ENCODE measurements around the gene ZNF780A.

- PRO-cap = no peak
Measured at GRCh38 chr19:39943991-39944655, 26.8 kb upstream of the PSMC4 start.

GRCh38 chr19:39953446-39953911 is 17.5 kb upstream of the PSMC4 start:
- PRO-cap = no peak

GRCh38 chr19:39983168-39984468 is 12.7 kb downstream of the PSMC4 start:
- PRO-cap = no peak

- PRO-cap = no peak
Measured at GRCh38 chr19:39997191-39997609, 340 bp downstream of the ZNF546 start.

- PRO-cap = bidirectional peak, plus-strand start at chr19:40090990, minus-strand start at chr19:40090913
Measured at GRCh38 chr19:40089910-40091271, at the start of gene ZNF780A. Gene ZNF780A (minus strand): TSS chr19:40090943.

- PRO-cap = no peak
Measured at GRCh38 chr19:40229192-40230125, 3.0 kb upstream of the CCNP start.

DNA sequence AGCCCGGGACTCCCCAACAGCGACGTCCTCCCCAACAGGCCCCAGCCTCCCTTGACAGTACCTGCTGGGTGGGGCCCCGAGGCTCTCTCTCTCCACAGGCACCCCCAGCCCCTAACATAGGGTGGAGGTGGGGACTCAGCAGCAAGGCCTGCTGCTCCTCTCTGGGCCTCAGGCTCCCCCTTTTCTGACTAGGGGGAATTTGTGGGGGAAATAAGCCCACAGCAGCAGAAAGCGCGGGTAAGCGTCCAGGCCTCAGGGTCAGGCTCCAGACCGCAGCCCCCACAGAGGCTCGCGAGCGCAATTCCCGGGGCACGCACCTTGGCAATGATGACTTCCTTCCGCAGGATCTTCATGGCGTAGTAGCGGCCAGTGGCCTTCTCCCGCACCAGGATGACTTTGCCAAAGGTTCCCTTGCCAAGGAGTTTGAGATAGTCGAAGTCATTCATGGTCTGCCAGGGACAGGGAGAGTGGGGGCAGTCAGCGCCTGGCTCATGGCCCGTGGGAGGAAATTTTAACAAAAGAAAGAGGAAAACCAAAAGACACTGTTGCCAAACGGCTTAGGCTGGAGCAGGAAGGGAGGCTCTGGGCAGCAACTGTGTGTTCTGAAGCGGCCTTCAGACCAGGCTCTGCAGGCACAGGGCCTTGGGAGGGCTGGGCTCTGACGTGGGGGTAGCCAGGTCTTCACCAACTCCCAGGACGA is 15.3 kb upstream of the CCNP start:
- PRO-cap = no peak

- PRO-cap = unidirectional peak, minus-strand start at chr19:40284949; unidirectional peak, minus-strand start at chr19:40284973
Measured at GRCh38 chr19:40284194-40285002, 747 bp downstream of the AKT2 start.

DNA sequence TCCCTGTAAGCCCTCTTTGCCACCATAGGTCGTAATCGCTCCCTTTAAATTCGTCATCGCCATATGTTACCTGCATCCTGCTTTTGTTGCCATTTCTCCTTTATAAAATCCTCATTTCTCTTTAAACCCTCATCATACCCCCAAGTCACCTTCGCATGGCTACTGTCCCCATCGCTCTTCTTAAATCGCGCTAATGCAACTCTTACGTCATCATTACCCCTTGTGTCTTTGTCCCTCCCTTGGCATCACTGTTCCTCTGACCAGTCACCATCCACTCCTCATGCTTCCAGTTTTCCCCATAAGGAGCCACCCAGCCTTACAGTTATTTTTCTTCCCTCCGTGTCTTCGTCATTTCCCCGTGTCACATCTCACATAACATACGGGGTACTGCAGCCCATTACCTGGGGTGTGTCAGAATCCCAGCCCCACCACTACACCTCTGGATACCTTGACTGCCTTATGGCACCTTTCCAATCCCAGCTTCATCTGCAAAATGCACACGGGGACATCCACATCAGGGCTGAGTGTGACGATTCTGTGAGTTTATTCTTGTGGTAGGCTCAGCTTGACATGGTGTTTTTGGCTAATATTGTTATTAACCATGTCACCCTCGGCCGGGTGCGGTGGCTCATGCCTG is 688 bp downstream of the PLD3 start:
- PRO-cap = no peak

GRCh38 chr19:40410002-40410285 is 3.2 kb downstream of the PRX start:
- PRO-cap = no peak

GRCh38 chr19:40423366-40423713 is 2.5 kb downstream of the SERTAD1 start:
- PRO-cap = no peak

DNA sequence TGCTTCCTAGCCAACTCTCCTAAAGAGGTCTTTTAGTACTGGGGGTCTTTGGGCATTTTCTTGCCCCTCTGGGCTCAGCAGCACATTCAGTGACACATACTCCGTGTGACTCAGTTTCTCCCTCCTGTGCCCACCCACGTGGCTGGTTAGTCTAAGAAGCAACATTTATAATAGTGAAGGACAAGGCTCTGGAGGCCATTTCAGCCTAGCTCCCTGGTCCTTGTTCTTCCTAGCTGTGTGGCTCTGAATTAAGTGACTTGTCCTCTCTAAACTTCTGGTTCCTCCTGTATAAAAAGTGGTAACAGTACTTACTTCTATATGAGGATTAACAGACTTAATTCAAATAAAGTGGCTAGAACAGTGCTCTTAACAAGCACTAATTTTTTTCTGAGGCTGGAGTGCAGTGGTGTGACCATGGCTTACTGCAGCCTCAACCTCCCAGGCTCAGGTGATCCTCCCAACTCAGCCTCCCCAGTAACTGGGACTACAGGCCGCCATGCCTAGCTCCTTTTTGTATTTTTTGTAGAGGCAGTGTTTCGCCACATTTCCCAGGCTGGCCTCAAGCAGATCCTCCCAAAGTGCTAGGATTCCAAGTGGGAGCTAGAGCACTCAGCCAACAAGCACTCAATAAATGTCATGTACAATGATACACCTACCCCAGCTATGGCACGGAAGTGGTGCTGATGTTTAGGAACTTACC is 3.9 kb downstream of the SERTAD3 start:
- PRO-cap = no peak

- PRO-cap = no peak
Measured at GRCh38 chr19:40512650-40513130, 45.9 kb downstream of the SPTBN4 start.

DNA sequence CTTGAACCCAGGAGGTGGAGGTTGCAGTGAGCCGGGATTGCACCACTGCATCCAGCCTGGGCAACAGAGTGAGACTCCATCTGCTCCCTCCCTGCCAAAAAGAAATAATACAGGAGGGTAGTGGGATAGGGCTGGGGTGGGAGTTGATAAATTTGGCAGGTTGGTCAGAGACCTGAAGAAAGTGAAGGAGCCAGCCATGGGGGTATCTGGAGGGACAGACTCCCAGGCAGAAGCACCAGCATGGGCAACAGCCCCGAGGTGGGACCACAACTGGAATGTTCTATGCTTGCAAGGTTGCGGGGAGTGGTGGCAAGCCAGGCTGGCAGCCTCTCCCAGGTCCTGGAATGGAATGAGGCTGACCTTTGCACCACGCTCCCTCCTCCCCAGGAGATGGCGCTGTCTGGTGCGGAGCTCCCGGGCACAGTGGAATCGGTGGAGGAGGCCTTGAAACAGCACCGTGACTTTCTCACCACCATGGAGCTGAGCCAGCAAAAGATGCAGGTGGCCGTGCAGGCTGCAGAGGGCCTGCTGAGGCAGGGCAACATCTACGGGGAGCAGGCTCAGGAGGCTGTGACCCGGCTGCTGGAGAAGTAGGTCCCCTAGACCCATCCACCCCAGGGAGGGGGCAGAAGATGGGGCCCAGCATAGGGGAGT is 53.5 kb upstream of the SHKBP1 start:
- PRO-cap = no peak

- PRO-cap = no peak
Measured at GRCh38 chr19:40554003-40554575, 22.6 kb upstream of the SHKBP1 start.

GRCh38 chr19:40578104-40578898 is 1.6 kb downstream of the SHKBP1 start:
- PRO-cap = no peak

DNA sequence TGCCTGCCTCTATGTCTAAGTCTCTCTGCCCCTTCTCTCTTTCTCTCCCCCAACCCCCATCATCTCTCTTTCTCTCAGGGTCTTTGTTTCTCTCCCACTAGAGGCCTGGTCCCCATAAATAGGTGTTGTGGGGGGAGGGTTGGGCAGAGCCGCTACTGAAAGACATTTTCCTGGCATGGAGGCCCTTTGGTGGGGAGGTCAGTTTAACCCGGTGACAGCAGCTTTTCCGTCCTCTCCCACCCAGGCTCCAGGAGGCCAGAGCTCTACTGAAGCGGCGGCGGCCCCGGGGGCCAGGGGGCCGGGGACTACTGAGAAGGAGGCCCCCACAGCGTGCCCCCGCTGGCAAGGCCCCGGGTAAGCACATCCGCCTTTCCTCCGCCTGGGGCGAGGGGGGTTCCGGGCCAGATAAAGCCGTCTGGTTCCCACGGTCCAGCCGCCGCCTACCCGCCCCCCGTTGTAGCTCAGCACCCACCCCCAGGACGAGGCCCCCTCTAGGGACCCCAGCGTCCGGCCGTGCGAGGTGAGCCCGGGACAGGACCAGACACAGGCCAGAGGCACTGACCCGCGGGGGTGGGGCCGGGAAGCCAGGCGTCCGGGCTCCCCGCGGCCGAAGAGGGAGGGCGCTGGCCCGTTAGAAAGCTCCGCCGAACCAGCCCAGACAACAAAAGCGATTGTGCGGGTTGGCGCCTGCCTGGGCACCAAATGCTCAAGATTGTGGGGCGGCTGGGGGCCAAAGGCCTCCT is 1.2 kb upstream of the LTBP4 start:
- PRO-cap = bidirectional peak, plus-strand start at position 664 of the sequence, minus-strand start at position 663 of the sequence

DNA sequence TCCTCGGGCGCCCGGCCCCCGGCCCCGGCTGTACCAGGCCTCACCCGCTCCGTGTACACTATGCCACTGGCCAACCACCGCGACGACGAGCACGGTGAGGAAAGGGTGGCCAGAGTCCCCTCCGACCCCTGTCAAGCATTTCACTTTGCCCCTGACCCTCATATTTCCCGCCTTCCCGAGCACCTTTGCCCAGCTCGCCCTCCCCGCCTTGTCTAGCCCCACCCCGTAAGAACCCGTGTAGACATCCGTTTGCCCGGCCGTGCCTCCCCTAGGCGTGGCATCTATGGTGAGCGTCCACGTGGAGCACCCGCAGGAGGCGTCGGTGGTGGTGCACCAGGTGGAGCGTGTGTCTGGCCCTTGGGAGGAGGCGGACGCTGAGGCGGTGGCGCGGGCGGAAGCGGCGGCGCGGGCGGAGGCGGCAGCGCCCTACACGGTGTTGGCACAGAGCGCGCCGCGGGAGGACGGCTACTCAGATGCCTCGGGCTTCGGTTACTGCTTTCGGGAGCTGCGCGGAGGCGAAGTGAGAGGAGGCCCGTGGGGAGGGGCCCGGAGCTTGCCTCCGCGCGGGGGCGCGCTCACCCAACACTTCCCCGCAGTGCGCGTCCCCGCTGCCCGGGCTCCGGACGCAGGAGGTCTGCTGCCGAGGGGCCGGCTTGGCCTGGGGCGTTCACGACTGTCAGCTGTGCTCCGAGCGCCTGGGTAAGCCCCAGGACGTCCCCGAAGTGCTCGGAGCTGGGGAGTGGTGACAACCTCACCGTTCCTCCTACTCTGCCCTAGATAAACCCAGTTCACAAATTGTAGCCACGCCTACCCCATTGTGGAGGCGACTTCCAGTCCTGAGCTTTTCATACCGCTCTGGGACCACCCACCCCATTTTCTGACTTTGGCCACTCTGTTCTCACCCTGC is 4.2 kb downstream of the LTBP4 start:
- PRO-cap = bidirectional peak, plus-strand start at position 312 of the sequence, minus-strand start at position 214 of the sequence; bidirectional peak, plus-strand start at position 595 of the sequence, minus-strand start at position 494 of the sequence

DNA sequence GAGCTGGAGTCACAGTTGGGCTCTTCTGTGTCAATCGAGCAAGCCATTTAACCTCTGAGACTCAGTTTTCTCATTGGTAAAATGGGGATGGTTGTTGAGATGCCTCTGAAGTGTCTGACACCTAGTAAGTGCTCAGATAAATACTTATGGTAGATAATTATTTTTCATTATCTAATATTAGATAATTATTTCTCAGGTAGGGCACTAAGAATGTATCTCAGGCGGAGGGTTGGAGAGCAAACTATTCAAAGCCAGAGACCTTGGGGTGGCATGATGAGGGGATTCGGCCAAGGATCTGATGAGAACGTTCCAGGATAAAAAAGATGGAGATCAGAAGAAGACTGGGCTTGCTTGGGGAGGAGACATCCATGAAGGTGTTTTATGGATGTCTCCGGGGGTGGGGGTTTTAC is 7.9 kb downstream of the LTBP4 start:
- PRO-cap = no peak

GRCh38 chr19:40613868-40614541 is 12.8 kb downstream of the LTBP4 start:
- PRO-cap = unidirectional peak, plus-strand start at chr19:40613949

Measured in pulmonary artery (tissue), 1 donor.